SJSA1 (cell line): Measurements from ENCODE around the genes TADA3 and FANCD2OS.

DNA sequence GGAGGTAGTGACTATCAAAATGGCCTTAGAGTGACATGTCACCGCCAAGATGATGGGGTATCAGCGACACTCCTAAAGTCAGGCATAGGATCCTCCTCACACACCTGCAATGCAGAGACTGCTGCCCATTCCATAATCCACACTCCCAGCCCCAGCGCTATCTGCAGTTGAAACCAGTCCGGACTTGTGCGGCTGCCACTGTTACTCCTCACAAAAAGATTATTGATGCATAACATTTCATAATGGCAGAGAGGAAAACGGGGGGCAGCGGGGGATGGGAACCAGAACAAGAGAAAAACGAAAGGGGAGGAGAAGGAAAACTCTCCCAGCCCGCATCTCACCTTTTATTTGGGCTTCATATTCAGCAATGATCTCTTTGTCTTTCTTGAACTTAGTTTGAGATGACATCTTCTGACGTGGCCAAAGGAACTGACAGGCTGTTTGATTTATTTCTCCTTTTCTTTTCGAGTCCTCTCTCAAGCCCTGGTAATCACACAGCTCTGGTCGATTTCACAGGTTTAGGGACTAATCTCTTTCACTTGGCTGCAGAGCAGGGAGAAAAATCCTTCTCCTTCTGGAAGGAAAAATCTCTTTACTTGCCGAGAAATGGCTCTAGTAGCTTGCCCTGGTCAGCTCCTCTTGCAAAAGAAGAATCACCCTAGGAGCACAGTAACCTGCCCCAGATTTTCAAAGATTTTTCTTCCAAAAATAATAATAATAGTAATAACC is 738 bp downstream of the SRGAP3 start:
- RAMPAGE, long total RNA: no peak

DNA sequence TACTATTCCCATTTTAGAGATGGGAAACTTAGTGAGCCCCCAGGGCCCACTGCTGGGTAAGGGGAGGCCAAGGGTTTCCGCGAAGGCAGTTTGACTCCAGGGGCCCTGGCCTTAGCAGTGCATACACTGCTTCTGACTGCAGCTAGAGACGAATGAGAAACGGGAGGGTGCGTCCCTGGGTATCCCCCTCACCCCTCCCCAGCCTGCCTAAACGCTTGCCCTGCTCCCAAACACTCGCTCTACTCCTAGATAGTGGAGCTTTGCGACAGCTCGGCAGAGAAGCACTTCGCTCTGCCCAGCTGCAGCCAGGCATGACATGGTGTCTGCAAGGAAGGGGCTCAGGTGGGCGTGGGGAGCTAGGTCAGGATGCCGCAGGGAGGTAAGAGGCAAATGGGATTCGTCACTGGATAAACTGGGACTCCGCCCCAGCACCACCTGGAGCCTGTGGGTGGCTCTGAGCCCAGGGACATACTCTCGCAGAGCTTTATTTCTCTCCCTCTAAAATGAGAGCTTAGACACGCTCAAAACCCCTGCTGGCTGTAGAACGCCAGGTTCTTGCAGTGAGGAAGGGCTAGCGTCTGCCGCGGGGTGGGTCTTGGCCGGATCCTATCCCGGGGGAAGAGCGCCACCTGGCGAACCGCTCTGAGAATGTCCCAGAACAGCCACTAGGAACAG is 52.8 kb upstream of the SRGAP3 start:
- RAMPAGE, long total RNA: no peak

GRCh38 chr3:9402408-9403146 is 5.2 kb downstream of the SETD5 start:
- RAMPAGE, long total RNA: no peak

GRCh38 chr3:9422459-9423449 is 25.3 kb downstream of the SETD5 start:
- RAMPAGE, long total RNA: no peak

- RAMPAGE, long total RNA: no peak
Measured at GRCh38 chr3:9441265-9442521, 44.3 kb downstream of the SETD5 start.

GRCh38 chr3:9726951-9727587 is 4.5 kb upstream of the BRPF1 start:
- RAMPAGE, long total RNA: no peak

GRCh38 chr3:9739457-9739949 is 8.0 kb downstream of the BRPF1 start:
- RAMPAGE, long total RNA: no peak

DNA sequence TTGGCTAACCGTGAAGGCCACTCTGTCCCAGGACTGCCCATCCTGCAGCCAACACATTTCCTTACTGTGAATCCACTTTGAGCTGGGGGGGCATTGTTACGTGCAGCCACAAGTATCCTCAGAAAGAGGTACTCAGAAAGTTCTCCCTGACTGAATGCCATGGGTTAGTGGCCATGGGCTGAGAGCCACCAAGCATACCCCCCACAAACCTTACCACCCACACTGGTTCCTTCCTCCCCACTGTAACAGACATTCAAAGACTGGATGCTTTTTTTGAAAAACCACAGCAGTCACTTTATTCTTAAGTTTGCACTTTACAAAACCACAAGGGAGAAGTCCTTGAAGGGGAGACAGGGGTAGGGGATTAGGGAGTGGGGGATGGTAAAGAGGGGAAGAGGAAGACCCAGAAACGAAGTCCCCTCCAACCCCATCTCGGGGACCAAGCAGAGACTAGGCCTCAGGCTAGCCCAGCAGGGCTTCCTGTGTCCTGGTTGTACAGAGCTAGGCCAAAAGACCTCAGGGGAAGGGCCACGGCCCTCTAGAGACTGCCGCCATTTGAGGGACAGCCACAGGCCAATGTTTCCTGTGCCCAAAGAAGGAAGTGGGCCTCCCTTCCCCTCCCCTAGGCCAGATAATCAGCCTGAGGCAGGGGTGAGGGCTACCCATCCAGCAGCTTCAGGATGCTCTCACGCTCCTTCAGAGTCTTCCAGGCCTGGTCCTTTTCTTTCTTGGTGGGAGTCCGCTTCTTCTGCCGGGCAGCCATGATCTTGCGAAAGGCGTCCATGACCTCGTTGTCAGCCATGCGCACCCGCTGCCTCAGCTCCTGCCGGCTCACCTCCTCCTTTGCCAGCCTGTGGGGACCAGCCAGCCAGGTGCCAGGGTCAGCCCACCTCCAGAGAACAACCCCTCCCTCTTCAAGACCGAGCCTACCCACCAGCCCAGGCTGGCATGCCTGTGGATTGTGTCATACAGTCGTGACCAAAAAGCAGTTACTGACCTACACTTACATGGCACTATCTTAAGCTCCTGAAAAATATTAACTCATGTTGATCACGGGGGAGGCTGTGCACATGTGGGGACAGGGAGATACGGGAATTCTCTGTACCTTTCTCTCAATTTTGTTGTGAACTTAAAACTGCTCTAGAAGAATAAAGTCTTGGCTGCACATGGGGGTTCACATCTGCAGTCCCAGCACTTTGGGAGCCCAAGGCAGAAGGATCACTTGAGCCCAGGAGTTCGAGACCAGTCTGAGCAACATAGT is 10.4 kb upstream of the CAMK1 start:
- RAMPAGE, long total RNA: no peak

DNA sequence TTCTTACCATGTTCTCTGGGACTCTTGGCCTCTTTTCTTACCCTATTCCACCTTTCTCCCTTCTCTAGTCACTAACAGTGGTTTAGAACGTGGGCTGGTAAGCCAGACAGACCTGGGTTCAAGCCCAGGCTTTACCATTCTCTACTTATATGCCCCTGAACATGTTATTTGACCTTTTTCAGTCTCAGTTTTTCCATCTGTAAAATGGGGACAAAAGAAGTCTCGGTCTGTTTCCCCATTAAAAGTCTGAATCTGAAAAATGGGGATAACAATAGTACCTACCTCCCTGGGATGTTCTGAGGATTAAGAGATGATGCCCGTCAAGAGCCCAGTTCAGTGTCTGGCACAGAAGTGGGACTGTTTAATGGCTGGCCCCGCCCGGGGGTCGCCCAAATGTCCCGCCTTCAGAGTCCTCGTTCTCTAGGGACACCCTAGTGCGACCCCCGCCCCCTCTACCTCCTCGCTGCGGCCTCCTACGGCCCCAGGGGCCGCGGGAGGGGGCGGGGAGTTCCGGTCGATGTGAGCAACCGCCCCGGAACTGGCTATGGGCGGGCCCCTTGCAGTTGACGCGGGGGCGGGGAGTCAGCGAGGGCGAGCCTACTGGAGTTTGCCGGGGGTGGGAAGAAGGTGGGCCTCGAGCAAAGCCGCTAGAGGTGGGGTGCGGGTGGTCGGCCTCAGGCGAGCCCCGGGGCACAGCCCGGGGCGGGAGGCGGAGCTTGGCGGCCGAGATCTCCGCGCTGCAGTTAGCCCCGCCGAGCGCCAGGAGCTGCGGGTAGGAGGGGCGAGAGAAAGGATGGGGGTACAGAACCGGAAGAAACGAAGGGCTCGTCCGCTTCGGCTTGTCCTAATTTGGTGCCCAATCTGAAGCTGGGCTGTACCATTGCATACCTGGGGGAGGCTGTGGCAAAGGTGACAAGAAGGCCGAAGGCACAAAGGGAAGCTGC is at the start of gene TADA3:
TSS of gene TADA3 (minus strand) at position 540 of the 944 bp plus-strand sequence.
- RAMPAGE, long total RNA: start-site peak on the minus strand centred at position 484 of the sequence, 44 bp wide, 47 and 34 reads in 2 replicates

- RAMPAGE, long total RNA: no peak
Measured at GRCh38 chr3:9810542-9810832, 425 bp downstream of the TTLL3 start.

DNA sequence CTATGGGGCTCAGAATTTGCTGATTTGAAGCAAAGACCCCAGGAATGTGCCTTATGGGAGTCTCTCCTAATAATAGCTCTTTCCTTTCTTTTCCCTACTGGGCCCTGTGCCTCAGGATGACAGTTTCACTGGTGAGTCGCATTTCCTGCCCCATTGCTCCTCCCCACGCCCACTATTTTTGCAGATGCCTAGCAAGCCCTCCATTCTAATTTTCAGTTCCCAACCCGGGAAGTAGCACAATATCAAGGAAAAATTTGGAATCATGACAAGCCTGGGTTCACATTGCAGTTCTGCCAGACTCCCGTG is 587 bp downstream of the IL17RE start:
- RAMPAGE, long total RNA: no peak

- RAMPAGE, long total RNA: no peak
Measured at GRCh38 chr3:9914913-9915514, 1.9 kb upstream of the IL17RC start.

DNA sequence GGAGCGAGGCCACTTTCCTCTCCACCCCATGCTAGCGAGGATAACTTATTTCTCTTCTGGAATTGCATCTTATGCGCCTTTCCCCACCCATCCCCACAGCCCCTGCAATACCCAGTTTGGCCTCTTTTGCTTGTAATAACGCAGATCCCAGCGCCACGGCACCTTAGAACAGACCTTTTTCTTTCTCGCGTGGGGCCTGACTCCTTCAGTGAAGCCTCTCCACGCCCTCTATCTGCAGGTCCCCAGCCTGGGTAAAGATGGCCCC is 480 bp downstream of the CRELD1 start:
- RAMPAGE, long total RNA: no peak

- RAMPAGE, long total RNA: no peak
Measured at GRCh38 chr3:9947199-9947760, 4.9 kb downstream of the PRRT3 start.

- RAMPAGE, long total RNA: no peak
Measured at GRCh38 chr3:10108059-10108634, at the start of gene FANCD2OS. FANCD2OS (minus strand) TSS chr3:10108255.

DNA sequence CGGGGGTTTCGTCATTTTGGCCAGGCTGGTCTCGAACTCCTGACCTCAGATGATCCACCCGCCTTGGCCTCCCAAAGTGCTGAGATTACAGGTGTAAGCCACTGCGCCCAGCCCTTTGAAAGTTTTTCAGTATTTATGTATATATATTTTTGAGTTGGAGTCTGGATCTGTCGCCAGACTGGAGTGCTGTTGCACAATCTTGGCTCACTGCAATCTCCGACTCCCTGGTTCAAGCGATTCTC is 1.7 kb downstream of the VHL start:
- RAMPAGE, long total RNA: no peak

- RAMPAGE, long total RNA: no peak
Measured at GRCh38 chr3:10186176-10186561, 21.4 kb downstream of the IRAK2 start.

DNA sequence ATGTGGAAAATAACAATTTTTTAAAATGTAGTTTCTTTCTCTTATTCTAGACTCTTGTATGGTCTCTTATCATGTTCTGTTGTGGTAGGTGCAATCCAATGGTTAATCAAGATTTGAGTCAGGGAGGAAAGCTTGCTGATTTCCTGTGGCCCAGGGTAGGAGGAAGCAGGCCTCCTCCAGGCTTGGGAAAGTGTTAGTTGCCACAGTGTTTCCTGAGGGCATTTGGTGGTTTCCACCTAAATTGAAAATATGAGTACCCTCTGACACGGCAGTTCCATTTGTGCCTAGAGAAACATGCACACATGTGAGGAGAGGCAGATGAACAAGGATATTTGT is 19.7 kb upstream of the TATDN2 start:
- RAMPAGE, long total RNA: no peak

- RAMPAGE, long total RNA: no peak
Measured at GRCh38 chr3:10240822-10241331, 7.4 kb upstream of the TATDN2 start.

DNA sequence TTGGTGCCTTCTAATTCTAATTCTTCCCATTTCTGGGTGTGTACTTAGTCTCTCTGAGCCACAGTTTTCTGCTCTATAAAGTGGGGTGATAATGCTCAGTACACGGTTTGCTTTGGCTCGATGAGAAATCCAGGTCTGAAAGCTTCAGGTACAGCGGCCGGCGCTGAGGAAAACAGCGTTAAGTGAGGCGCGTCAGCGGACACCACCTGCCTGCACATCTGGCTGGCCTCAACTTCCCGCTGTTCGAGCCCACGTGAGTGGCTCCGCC is 287 bp upstream of the TATDN2 start:
- RAMPAGE, long total RNA: no peak